Neural cell (in vitro differentiated cells): ENCODE data around the gene ZNF26.

- RAMPAGE, long total RNA: no peak
Measured at GRCh38 chr12:131960954-131961746, 11.4 kb downstream of the EP400 start.

DNA sequence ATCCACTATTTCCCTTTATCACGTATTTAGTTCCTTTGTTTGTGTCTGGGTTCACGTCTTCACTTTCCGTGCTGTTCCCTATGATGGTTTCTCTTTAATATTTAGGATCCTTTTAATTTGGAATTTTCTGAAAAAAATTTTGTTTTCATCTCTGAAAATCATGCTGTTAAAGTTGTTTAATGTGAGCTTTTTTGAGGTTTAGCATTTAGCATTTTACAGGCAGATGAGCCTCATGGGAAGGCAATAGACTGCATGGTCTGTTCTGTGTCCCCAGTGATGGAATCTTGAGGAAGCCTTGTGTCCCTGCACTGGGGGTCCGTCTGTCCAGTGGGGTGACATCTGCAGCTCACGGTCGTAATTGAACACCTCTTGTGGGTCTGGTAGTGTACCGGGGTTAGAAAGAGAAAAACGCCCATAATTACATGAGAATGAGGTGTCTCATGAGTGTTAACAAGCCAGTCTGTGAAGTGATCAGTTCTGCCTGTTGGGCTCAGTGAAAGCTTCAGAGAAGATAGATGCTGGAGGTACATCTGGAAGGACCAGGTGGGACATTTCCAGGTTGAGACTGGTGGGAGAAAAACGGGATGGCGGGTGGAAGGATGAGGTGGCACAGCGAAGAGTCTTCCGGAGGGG is 87.2 kb downstream of the EP400 start:
- RAMPAGE, long total RNA: no peak

DNA sequence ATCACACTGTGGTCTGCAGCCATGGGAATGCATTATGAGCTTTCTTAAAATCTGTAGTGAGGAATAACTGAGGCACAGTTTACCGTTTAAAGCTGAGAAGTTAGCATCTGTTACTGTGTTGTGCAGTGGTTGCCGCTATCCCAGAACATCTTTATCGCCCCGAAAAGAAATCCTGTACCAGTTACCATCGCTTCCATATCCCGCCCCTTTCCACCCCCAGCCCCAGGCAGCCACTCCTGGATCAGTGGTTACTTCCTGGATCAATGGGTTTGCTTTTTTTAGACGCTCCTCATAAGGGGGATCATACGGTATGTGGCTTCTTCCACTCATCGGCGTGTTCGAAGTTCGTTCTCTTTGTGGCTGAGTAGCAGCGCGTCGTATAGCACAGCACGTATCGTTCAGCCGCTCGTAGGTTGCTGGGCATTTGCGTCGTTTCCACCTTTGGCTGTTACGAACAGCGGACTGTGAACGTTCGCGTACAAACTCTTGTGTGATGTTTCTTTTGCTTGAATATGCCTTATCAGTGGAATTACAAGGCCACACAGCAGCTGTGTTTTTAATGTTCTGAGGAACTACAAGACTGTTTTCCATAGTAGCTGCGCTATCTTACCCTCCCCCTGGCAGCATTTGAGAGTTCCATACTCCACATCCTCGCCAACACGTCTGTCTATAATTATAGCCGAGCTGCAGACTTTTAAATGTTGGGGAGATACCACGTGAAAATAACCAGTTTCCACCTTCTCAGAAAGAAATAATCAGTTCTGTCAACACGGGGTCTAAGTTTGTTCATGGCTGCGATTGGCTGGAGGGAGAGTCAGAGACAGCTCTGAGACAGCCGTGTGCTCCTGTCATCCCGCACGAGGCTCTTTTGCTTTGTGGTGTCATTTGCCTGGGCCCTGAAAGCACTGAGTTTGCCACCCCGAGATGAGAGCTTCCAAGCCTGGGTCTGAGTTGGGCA is 2.0 kb downstream of the NOC4L start:
- RAMPAGE, long total RNA: no peak

GRCh38 chr12:132178713-132179545 is 34.7 kb downstream of the NOC4L start:
- RAMPAGE, long total RNA: no peak

- RAMPAGE, long total RNA: no peak
Measured at GRCh38 chr12:132502301-132502862, 12.4 kb downstream of the FBRSL1 start.

GRCh38 chr12:132583402-132584172 is 26.8 kb downstream of the LRCOL1 start:
- RAMPAGE, long total RNA: no peak

GRCh38 chr12:132602327-132602808 is 8.0 kb downstream of the LRCOL1 start:
- RAMPAGE, long total RNA: no peak

GRCh38 chr12:132726122-132727218 is 15.8 kb downstream of the PGAM5 start:
- RAMPAGE, long total RNA: no peak

- RAMPAGE, long total RNA: no peak
Measured at GRCh38 chr12:132976966-132977277, 9.2 kb upstream of the ZNF26 start.

- RAMPAGE, long total RNA: start-site peak on the minus strand at chr12:132986212-132986286, 20 and 26 reads in 2 replicates
Measured at GRCh38 chr12:132986163-132987112, at the start of gene ZNF26. ZNF26 (plus strand) TSS chr12:132986367.